ENCODE measurements around the genes ITGAE, RNF167 and ENO3.

- PRO-cap, result no peak
Observed at GRCh38 chr17:3513352-3514209, 37.8 kb downstream of the ASPA start.

DNA sequence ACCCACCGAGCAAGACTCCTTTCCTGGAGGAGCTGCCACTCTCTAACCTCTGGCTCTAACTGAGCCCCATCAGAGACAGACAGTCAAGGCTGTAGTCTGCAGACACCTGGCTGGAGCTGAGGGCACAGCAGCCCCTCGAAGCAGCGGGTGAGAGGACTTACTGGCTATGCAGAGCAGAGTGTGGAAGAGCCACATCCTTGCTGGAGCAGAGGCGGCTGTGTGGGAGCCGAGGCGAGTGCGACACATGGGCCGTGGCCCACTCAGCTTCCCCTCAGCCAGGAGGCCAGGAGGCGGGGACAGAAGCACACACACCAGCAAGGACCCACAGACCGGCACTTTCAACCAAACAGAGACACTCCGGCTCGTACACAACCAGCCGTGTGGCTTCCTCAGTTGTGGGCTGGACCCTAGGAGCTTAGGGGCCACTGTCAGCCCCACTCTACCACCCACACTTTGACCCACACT lies at the start of gene ITGAE:
Gene ITGAE, minus strand, starts transcription at position 239 of the 465 bp plus-strand sequence.
- PRO-cap, result no peak

- PRO-cap, result no peak
Observed at GRCh38 chr17:3810061-3810427, 9.1 kb upstream of the ITGAE start.

DNA sequence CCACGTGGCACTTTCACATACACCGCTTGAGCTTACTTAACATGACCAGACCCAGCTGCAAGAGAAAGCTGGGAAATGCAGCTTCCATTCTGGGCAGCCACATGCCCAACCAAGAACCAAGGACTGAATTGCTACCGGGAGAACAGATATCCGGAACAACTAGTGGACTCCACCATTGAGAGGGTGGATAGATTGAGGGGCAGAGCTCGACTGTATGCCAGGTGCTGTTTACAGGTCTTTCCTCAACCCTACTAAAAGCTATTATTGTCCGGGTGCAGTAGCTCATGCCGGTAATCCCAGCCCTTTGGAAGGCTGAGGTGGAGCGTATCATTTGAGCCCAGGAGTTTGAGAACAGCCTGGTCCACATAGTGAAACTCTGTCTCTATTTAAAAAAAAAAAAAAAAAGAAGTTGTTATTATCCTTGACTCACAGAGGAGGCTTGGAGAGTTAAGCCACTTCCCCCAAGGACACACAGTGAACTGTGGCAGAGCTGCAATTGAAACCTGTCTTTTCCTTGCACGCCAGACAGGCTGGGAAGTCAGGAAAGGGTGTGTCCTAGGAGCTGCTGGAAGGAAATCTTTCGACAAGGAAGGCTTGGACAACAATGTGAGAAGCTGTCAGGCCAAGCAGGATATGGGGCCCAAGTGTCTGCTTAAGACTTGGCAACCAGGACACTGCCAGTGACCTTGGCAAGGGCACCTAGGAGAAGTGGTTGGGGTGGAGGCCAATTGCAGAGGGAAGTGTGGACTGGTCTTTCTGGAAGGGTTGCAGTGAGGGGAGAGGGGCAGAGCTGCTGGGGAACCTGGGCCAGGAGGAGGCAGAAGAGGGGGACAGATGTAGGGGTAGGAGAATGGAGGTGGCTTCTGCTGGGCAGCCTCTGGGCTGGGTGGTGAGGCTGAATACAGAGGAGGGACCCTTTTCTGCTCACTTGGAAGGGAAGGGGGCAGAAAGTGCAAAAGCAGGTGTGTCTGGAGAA lies 1.9 kb upstream of the CAMKK1 start:
- PRO-cap, result bidirectional peak, plus-strand start at position 765 of the sequence, minus-strand start at position 481 of the sequence

GRCh38 chr17:3918726-3919387 lies 2.6 kb upstream of the P2RX1 start:
- PRO-cap, result no peak

GRCh38 chr17:3953489-3953982 lies 10.7 kb downstream of the ATP2A3 start:
- PRO-cap, result no peak

GRCh38 chr17:4070491-4071012 lies 72.3 kb downstream of the ZZEF1 start:
- PRO-cap, result no peak

DNA sequence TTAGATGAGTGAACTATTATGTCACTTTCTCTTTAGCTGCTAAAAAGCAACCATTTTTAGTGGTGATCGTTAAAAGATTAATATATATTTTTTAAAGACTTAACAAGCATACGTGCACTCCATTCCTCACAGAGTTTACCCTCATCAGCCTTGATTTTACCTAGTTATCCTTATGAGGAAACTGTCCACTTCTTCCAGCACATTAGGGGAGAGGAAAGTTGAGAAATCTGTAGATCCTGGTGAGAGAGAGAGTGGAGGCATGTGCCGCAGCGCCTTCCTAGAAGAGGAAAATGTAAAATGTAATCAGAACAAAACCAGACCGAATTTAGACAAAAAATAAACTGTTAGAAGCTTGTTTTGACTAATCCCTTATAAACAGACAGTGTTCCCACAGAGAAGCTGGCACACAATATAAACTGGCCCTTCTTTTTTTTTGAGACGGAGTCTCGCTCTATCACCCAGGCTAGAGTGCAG lies 37.3 kb downstream of the ZZEF1 start:
- PRO-cap, result no peak

DNA sequence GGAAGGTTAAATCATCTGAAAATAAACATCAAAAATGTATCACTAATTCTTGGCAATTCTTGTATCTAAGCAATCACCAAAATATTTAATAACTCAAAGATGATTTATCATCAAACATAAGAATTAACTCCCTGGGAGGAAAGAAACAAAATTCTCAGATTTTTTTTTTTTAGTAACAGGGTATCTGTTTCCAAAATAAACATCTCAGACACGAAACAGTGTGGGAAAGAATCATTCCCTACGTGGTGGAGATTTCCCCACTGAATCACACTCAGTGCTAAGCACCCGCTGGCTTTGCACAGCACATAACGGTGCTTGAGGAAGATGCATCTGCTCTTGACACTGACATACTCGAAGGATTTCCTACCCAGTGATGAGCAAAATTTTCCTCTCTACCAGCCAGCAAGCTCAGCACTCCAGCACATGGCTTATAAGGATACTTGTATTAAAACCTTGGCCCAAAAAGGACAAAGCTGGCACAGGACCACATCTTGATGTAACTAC lies 59.2 kb downstream of the ANKFY1 start:
- PRO-cap, result unidirectional peak, plus-strand start at position 308 of the sequence

GRCh38 chr17:4257285-4258021 lies 6.3 kb downstream of the ANKFY1 start:
- PRO-cap, result no peak

- PRO-cap, result no peak
Observed at GRCh38 chr17:4269652-4270610, 6.2 kb upstream of the ANKFY1 start.

DNA sequence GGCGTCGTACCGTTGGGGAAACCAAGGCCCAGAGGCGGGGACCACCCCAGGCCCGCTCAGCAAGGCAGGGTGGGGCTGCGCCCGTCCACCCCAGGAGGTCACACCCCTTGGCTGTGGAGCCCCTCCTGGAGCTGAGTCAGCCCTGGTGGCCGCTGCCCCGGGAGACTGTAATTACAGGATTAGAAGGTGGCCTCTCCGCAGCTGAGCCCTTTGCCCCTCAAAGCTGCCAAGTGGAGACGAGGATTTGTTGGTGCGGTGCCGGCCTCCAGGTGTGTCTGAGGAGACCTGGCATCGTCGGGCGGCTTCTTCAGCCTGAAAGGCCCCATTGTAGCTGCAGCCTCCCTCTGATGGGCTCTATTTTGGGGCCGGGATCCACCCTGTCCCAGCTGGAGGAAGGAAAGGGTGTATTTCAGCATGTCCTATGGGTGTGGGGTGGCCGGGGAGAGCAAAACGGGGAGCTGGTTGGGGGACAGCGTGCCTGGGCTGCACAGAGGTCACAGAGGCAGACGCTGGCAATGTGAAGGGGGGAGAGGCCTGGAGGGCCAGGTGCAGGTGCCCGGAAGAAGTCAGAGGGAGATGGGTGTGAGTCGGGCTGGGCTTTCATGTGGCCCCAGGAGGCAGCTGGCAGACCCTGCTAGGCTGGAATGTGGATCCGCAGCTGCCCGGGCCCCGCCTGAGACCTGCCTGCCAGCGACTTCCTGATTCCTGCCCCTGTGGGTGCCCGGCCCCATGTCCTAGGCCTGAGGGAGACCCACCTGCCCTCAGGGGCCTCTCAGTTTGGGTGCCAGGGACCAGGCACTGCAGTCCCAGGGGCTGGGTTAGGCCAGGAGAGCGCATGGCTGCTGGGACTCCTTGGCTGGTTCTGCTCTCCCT lies 22.5 kb upstream of the SPNS2 start:
- PRO-cap, result no peak

GRCh38 chr17:4565656-4566077 lies 5.3 kb upstream of the GGT6 start:
- PRO-cap, result no peak

DNA sequence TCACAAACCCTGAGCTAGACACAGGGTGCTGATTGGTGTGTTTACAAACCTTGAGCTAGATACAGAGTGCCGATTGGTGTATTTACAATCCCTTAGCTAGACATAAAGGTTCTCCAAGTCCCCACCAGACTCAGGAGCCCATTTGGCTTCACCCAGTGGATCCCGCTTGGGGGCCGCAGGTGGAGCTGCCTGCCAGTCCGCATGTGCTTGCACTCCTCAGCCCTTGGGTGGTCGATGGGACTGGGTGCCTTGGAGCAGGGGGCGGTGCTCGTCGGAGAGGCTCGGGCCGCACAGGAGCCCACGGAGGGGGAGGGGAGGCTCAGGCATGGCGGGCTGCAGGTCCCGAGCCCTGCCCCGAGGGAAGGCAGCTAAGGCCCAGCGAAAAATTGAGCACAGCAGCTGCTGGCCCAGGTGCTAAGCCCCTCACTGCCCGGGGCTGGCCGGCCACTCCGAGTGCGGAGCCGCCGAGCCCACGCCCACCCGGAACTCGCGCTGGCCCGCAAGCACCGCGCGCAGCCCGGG lies 1.5 kb upstream of the ARRB2 start:
- PRO-cap, result no peak

DNA sequence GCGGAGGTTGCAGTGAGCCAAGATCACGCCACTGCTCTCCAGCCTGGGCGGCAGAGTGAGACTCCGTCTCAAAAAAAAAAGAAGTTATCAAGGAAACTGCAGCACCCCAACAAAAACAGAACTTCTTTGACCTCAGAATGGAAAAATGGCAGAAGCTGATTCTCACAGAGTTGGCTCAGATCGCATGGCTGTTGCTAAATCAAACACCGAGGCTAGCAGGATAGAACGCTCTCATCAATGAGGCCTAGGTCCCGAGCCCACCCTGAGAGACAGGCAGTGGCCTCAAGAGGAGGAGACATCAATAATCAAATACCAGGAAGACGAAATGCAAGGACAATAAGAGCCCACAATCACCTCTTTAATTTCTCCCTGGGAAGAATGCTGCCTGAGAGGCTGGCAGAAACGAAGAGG lies 1.0 kb upstream of the TM4SF5 start:
- PRO-cap, result no peak

DNA sequence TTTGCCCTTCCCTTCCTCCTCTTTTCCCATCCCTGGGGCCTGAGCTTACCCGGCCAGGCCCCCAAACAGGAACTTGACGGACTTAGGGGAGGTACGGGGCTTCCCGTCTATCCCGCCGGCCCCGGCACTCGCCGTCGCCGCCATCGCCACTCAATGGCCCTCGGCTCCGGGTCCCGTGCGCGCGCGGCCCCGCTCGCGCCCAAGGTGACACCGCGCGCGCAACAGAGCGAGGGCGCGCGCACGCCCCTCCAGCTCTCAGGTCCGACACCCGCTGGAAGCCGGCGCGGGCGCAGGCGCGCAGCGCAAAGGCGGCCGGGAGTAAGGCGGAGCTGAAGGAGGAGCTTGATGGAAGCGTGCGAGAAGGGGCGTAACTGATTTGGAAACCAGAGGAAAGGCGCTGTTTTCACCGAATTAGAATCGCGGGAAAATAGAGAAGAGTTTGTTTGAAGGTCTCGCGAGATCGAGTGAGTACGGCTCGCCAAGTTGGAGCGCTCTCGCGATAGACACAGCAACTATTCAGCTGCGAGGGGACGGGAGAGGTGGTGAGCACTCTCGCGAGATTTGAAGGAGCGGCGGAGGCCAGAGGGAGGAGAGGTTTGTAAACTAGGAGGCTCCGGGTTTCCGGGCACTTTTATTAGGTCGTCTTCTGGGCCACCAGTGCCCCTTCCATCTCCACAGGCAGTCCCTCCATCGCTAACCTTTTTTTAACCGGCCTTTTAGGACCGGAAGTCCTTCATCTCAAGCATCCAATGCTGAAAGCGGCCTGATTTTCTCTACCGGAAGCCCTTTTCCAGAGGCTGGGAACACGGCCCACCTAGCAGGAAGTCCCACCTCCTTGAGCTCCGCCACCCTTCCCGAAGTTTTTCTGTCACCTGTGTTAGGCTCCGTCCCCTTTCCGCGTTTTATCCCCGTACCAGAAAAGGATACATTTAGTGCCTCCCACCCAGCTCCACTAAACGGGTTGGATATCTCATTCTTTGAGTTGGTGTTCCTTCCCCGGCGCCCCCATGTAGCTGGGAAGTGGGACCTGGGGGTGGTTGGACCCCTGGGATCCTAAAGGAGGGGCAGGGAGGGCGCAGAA lies at the start of gene RNF167:
Gene RNF167, plus strand, starts transcription at position 502 of the 1,081 bp plus-strand sequence.
- PRO-cap, result bidirectional peak, plus-strand start at position 374 of the sequence, minus-strand start at position 263 of the sequence

DNA sequence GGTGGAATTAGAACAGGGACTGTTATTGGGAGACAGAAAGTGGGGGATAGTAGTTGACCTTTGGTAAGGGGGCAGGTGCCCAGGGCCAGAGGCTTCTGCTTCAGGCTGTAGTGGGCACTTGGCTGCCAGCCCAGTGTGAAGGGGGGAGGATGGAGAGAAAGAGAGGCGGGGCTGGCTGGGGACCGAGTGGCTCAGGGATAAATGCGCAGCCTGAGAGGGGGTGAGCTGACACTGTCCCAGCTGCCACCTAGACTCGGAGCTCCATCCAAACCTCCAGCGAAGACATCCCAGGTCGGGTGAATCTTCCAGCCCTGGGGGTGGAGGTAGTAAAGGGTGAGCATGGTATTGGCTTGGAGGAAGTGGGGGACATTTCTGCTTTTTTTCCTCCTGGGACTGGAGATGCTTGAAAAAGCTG lies at the start of gene ENO3:
Gene ENO3, plus strand, starts transcription at position 228 of the 415 bp plus-strand sequence.
- PRO-cap, result no peak

GRCh38 chr17:4980969-4981334 lies 6.5 kb downstream of the CAMTA2 start:
- PRO-cap, result no peak

- PRO-cap, result no peak
Observed at GRCh38 chr17:5023354-5024679, 11.4 kb downstream of the SLC52A1 start.

GRCh38 chr17:5181625-5182436 lies 9.8 kb downstream of the ZNF594 start:
- PRO-cap, result no peak